Vagina (tissue), 1 donor: ENCODE results near the gene SMIM21.

- PRO-cap = no peak
- RAMPAGE, long total RNA = no peak
These were observed at the start of gene SMIM21 for GRCh38 chr18:75427429-75428065. Gene SMIM21 (minus strand): TSS chr18:75427703.

GRCh38 chr18:76396535-76397203 is 98.4 kb downstream of the ZNF516 start:
- PRO-cap = no peak
- RAMPAGE, long total RNA = no peak

- PRO-cap = unidirectional peak, plus-strand start at chr18:76412239
- RAMPAGE, long total RNA = no peak
These were observed 82.9 kb downstream of the ZNF516 start for GRCh38 chr18:76411761-76412894.

DNA sequence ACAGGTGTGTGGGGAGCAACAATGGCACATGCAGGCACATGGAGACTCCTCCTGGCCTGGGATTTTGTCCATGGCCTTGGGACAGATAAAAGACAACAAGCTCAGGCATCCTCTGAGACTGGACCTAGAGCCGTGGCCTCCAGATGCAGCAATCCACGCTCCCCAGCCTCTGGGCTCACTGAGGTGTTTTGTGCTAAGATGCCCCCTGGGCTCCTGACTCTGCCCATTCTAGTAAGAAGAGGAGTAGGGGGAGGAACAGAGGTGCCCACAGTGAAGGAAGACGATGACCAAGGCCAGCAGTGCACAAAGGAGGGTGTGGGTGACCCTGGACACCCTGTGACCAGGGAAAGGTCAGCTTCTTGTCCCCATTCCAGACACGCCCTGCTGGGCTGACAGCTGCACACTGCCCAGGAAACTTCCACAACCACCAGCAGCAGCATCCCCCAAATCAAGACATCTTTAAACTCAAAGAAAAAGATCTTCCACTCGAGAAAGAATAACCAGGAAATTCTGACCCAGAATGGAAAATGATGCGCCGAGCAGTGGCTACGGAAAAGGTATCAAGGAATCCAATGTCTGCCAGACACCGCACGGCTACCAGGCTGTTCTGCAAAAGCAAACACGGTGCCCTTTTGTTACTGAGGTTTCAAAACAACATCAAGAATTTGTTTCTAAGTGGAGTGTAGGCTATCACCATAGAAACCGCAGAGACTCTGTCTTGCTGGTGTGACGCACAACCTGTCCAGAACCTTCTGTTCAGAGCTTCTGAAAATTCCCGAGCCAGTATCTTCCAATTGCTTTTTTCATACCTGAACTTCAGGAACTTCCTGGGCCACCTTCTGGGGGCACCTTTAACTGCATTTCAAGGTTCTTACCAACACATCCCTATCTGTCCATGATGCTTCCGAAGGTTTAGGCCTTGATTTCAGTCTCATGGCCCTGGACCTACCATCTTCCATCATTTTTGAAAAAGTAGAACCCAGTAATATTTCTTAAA is 65.5 kb downstream of the ZNF516 start:
- PRO-cap = no peak
- RAMPAGE, long total RNA = no peak

DNA sequence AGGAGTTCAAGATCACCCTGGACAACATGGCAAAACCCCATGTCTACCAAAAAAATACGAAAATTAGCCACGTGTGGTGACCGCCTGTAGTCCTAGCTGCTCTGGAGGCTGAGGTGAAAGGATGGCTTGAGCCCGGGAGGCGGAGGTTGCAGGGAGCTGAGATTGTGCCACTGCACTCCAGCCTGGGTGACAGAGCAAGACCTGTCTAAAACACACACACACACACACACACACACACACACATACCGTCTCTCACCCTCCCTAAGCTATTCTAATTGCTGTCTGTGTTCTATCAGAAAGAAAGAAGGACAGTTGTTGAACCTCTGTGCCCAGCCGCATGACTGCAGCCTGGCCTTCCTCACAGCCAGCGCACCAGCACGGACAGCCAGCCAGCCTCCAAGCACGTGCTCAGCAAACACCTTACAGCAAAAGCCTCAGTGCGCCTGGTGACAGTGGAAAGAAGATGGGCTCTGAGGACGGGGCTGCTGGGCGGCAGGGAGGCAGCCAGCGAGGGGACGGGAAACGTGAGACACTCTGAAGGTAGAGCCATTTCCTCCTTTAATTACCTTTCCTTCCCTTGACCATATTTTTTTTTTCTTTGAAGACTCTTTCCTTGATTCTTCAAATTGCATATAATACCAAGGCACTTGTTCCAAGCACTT is 58.1 kb downstream of the ZNF516 start:
- PRO-cap = no peak
- RAMPAGE, long total RNA = no peak

DNA sequence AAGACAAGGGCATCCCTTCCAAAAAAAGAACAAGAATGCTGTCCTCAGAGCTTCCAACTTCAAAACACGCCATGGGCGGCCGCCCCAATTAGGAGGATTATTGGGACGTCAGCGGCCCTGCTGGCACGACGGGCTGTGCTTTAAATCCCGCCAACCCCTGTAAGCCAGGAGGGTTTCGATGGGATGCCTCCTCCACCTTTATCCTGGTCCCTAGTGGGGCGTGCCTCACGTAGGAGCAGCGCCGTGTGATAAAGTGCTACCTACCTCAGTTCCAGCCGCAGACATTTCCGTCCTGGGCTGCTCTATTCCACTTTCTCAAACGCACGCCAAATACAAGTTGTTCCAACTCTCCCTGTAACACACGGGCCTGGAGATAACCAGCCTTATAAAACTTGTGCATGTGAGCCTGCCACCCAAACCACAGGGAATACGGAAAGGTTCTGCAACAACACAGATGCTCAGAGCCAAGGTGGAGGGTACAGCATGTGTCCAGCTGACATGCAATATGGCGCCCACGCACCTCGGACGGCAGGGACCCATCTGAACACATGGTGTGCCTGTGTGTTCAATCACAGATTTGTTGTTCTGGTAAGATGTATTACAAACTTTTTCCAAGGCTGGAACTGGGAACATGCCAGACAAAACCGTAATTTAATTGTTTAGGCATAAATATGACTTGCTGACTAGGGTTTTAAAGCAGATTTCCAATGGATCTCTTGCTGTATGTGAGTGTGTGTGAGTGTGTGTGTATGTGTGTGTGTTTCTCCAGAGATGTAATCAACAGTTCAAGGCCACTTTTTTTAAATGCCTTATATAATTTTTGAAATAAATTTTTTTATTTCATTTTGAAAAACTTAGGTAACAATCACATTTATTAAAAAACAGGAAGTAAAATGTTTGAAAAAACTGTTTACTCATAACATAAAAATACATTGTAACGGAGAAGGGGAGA is 47.6 kb downstream of the ZNF516 start:
- PRO-cap = no peak
- RAMPAGE, long total RNA = no peak

GRCh38 chr18:76459653-76460566 is 35.1 kb downstream of the ZNF516 start:
- PRO-cap = no peak
- RAMPAGE, long total RNA = no peak

GRCh38 chr18:76476838-76477890 is 17.9 kb downstream of the ZNF516 start:
- PRO-cap = no peak
- RAMPAGE, long total RNA = no peak

GRCh38 chr18:76478978-76480112 is 15.7 kb downstream of the ZNF516 start:
- PRO-cap = no peak
- RAMPAGE, long total RNA = no peak

DNA sequence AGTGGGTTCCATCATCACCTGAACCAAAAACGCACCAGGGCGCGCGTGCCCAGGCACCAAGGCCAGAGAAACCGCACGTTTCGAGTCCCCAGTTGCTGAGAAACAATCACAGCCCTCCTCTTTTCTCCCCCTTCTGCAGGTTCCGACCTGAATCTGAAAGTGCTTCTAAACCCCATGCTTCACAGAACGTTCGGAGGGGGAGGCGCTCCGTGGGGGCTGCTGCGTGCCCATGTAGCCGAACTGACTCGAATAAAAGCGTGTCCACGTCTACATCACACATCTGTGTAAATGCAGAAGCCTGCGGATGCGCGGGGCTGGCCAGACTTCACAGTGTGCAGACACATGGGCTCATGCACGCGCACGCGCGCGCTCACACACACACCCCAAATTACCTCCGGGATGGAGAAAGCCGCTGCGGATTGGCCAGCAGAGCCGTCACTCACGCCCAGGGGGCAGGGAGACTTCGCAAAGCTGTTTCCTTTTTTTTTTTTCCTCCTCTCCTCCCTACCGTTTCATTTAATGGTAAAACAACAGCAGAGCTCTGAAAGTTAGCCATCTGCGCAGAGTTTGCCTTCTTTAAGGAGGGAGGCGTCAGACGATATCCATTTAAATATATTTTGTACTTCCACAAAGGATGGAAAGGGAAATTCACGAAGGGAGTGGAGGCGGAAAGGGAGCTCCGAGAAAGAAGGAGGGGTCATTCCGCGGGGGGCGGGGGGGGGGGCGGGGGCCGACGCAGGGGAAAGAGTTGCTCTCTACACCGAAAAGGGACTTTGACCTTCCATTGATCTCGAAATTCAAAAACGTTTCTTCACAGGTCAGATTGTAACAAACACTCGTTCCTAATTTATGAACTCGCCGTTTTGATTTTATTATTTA is 2.2 kb downstream of the ZNF516 start:
- PRO-cap = bidirectional peak, plus-strand start at position 448 of the sequence, minus-strand start at position 336 of the sequence
- RAMPAGE, long total RNA = no peak

- PRO-cap = bidirectional peak, plus-strand start at chr18:76496227, minus-strand start at chr18:76496284; bidirectional peak, plus-strand start at chr18:76496481, minus-strand start at chr18:76496419
- RAMPAGE, long total RNA = no peak
These were observed 1.1 kb upstream of the ZNF516 start for GRCh38 chr18:76496032-76496583.

DNA sequence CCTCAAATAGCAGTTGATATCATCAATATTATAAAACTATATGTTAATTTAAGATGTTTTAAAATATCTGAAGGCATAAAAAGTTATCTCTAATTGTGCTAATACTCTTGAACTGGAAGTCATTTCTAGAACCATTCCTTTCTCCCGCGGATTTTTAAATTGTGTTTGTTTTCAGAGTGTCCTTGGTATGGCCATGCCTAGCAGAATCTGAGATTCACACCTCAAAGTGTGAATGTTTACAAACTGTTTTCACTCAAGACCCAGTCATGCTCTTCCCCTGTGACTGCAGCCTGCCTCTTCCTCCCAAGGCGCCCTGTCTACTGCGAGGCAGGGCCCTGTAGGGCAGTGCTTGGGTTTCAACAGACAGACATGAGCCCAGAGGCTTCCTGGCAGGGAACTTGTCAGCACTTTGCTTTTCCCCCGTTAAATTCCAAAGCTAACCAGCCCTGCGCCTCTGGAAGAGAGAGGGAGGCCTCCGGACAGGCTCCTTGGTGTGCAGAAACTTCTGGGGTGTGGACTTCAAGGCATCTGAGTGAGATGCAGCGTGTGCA is 8.4 kb upstream of the ZNF516 start:
- PRO-cap = no peak
- RAMPAGE, long total RNA = no peak

DNA sequence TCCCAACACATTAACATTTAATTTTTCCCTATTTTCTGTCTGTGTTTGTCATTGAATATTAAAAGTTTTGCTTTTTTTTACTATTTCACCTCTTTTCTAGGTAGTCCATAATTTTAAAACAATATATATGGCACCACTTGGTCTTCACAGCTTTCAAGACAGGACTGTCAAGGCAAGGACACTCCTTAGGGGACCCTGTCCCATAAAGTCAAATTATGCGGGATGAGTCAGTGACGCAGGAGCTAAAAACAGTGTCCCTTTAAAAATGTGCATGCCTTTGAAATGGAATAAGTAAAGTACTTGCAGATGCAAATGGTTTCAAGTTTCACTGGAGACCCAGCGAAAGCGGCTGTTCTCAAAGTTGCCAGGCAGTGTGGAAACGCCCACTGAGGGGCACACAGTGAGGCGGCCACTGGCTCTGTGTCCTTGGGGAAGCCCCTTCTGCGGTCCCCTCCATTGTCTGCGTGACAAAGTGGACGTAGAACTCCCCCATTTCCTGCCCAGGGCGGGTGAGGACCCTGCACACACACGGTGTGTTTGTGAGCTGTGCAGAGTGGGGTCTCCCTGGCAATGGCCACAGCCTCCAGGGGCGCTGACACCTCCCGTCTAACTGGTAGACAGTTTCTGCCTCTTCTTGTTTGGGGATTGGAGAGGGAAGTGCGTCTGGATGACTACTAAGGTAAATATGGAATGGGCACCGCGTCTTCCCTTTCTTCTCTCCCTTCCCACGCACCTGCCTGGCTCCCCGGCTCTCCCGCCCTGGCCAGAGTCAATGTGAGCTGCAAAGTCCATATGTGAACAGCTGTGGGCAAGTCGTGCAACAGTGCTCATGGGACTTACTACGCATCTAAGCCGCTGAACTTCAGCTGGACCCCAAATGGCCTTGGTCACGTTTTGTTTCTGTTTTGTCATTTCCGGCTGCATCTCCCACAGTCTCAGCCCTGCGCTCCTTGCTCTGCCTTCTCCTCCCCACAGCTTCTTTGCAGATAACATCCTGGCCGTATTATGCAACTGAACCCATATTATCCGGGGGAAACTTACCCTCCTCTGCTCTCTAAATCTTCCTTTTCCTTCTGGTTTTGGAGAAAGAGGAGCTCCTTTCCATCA is 33.6 kb upstream of the ZNF516 start:
- PRO-cap = bidirectional peak, plus-strand start at position 371 of the sequence, minus-strand start at position 160 of the sequence; bidirectional peak, plus-strand start at position 932 of the sequence, minus-strand start at position 849 of the sequence
- RAMPAGE, long total RNA = start-site peak on the plus strand centred at position 372 of the sequence, 9 bp wide, 11 reads

GRCh38 chr18:76545785-76546427 is 50.9 kb upstream of the ZNF516 start:
- PRO-cap = no peak
- RAMPAGE, long total RNA = no peak

DNA sequence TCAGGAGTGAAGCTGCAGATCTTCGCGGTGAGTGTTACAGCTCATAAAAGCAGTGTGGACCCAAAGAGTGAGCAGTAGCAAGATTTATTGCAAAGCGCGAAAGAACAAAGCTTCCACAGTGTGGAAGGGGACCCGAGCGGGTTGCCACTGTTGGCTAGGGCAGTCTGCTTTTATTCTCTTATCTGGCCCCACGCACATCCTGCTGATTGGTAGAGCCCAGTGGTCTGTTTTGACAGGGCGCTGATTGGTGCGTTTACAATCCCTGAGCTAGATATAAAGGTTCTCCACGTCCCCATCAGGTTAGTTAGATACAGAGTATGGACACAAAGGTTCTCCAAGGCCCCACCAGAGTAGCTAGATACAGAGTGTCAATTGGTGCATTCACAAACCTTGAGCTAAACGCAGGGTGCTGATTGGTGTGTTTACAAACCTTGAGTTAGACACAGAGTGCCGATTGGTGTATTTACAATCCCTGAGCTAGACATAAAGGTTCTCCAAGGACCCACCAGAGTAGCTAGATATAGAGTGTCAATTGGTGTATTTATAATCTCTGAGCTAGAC is 104.3 kb upstream of the ZNF516 start:
- PRO-cap = no peak
- RAMPAGE, long total RNA = no peak

GRCh38 chr18:76619216-76620146 is 124.4 kb upstream of the ZNF516 start:
- PRO-cap = bidirectional peak, plus-strand start at chr18:76619476, minus-strand start at chr18:76619488; bidirectional peak, plus-strand start at chr18:76620092, minus-strand start at chr18:76619980
- RAMPAGE, long total RNA = no peak

DNA sequence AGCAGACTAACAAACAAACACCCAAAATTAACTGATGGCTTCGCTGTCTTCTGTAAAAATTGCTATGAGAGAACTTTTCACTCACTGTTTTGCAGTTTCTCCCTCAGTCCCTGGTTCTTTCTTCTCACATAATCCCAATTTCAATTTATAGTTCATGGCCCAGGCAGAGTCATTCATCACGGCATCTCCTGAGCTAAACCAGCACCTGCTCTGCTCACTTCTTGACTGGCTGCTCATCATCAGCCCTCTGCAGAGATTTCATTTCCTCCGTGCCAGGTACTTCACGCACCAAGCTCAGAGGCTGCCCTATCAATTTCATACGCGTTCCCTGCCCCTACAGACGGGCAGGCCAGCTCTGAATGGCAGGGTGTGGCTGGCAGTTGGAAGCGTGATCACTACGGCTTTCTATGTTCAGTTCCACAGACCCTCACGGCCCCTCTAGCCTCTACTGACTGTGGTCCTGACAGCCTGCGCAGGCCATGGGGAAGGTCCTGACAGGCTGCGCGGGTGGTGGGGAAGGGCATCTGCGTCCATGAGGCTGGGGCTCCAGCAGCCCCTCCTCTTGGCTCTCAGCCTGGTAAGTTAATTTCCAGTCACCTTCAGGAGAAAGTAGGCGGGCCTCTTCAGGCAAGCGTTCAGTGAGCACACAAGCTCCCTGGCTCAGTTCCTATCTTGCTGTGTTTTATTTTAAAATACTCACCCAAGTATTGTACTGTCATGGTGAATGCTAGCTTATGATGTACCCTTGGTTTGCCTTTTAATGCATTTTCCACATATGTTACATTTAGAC is 154.7 kb downstream of the ZNF236 start:
- PRO-cap = no peak
- RAMPAGE, long total RNA = no peak

GRCh38 chr18:77004441-77005457 is 127.8 kb downstream of the MBP start:
- PRO-cap = no peak
- RAMPAGE, long total RNA = no peak

DNA sequence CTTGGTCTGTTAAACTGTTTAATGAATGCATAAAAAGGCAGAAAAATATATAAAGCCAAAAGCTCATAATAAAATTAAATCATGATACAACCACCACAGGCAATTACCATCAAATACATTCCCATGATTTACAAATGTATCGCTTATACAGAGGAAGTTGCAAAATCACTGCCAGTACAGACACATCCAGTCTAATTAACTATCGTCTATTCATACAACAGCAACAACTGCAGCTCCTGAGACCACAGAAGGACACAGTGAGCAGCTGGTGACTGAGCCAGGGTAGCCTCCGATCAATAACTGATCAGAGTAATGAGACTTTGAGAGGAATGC is 119.8 kb downstream of the MBP start:
- PRO-cap = no peak
- RAMPAGE, long total RNA = no peak

DNA sequence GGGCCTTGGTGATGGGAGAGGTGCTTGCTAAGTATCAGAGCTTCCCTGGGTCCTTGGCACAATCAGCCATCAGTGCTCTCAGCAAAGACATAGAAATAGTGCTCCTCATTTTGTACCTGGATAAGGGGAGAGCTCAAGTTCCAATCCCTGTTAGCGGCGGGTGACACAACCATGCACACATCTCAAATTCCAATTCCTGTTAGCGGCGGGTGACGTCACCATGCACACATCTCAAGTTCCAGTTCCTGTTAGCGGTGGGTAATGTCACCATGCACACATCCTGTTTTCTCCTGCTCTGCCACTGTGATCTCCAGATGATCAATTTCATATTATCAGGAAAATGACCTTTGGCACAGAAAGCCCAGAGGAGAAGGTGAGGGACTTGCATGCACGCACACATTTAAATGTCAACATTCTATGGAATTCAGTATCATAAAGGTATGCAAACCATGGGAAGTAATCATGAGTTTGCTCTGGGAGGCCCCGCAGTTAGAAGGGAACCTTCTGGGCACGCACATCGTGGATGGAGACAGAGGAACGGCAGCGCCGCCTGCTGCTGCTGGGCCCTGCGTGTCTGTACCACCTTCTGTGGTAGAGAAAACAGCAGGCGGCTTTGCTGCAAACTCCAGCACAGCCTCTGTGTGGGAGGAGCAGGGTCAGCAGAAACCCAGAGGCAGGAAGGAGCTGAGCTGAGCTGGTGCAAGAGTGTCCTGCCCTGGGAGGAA is 77.8 kb downstream of the MBP start:
- PRO-cap = bidirectional peak, plus-strand start at position 628 of the sequence, minus-strand start at position 639 of the sequence
- RAMPAGE, long total RNA = no peak